Karpas-422 (cell line): ENCODE measurements around the genes ZNF394, TMEM225B, GJC3 and CNPY4.

DNA sequence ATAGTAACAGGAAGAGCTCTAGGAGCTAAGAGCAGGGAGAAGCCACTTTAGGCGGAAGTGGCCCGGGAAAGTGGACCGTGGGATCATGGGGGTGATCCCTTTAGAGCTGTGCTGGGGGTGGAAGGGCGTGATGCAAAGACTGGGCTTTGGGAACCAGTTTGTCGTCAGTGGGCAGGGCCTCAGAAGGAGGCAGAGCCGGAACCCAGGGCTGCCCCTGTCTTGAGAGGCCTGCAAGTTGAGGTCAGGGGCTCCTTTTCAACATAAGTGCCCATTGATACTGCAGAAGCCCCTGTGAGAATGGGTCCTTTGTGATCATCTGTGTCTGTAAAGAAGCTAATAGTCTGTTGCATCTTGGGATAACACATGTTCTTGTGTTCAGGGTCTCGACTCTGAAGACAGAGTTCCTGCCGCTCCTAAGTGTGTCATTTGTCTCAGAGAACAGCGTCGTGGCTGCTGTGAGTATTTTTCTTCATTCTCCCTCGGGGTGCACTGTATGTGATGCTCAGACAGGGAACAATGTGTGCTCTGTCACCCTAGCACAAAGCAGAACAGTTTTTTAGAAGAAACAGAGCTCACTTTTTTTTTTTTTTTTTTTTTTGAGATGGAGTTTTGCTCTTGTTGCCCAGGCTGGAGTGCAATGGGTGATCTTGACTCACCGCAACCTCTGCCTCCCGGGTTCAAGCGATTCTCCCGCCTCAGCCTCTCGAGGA is 16.4 kb upstream of the ARPC1B start:
- PRO-cap: no peak
- RAMPAGE, long total RNA: no peak

DNA sequence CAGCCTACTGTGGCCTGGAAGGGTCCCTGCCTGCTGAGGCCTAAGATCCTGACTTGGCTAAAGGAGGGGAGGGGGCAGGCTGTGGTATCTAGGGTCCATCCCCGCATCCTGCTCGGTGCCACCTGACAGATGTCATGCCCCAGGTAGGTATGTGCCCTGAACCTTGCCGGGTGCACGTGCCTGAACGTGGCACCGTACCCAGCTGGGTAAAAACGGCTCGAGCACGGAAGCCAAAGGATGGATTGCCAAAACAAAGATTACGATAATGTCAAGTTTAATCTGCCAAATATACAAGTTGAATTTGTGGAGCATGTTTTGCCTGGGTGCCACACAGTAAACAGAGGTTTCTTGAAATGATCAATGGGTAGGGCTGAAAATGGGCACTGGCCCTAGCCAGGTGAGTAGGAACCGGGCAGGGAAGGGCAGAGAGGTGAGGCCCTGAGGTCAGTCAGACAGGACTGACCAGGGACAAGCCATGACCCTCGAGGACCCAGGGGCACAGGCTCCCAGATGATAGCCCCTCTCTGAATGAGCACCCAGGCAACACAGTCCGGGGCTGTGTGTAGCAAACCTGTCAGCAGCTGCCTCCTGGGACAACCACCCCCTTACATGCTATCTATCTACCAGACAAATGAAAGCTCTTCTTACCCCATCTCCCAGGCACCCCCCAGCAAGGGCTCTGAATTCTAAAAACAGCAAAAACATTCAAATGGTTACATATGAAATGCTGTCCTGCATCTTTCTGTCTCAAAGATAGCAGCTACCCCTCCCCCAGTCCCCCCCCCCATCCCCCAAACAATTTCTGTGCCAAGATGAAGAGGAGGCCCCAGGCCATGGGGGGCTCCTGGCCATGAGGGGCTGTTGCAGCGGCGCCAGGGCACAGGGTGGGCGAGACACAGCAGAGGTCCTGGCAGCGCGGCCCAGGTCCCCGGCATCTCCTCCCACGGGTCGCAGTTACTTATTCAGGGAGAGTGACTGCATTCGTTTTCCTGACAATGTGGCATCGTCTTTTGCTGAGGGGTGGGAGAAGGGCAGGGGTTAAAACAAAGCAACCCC is 12.3 kb downstream of the PDAP1 start:
- PRO-cap: no peak
- RAMPAGE, long total RNA: no peak

GRCh38 chr7:99419059-99419793 is 10.5 kb downstream of the BUD31 start:
- PRO-cap: no peak
- RAMPAGE, long total RNA: no peak

DNA sequence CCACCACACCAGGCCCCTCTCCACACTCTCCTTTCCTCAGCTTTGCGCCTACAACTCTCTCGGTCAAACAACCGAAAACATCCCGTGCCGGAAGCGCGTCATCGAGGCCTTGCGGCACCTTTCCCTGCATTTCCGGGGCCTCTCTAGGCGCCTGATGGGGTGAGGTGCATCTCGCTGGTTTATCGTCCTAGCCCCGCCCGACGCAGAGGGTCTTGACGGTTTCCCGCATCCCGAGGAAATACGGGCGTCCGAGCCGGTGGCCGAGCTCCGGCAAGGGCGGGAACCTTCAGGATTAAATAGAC is at the start of gene ZNF394:
Gene ZNF394, minus strand, starts transcription at position 79 of the 302 bp plus-strand sequence.
- PRO-cap: bidirectional peak, plus-strand start at position 130 of the sequence, minus-strand start at position 44 of the sequence
- RAMPAGE, long total RNA: no peak

DNA sequence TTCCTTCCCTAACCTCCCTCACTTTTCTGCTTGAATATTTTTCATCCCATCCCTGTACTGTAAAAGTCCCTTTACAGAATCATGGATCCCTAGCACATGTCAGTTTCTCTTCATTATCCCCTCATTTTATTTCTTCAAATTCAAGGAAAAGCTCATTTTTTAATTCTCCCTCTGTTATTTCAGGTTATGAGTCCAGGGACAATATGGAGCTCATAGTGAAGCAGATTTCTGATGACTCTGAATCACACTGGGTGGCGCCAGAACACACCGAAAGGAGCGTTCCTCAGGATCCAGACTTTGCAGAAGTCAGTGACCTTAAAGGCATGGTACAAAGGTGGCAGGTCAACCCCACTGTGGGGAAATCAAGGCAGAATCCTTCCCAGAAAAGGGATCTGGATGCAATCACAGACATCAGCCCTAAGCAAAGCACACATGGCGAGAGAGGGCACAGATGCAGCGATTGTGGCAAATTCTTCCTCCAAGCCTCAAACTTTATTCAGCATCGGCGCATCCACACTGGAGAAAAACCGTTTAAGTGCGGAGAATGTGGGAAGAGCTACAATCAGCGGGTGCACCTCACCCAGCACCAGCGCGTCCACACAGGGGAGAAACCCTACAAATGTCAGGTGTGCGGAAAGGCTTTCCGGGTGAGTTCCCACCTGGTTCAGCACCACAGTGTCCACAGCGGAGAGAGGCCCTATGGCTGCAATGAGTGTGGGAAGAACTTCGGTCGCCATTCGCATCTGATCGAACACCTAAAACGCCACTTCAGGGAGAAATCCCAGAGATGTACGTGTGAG is 21.4 kb downstream of the ZKSCAN5 start:
- PRO-cap: no peak
- RAMPAGE, long total RNA: no peak

DNA sequence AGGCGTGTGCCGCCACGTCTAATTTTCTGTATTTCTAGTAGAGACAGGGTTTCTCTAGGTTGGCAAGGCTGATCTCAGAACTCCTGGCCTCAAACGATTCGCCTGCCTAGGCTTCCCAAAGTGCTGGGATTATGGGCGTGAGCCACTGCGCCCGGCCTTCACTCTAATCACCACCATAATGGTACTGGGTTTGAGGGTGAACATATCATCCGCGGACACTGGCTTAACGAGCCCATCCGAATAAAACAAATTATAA is 645 bp downstream of the FAM200A start:
- PRO-cap: no peak
- RAMPAGE, long total RNA: no peak

DNA sequence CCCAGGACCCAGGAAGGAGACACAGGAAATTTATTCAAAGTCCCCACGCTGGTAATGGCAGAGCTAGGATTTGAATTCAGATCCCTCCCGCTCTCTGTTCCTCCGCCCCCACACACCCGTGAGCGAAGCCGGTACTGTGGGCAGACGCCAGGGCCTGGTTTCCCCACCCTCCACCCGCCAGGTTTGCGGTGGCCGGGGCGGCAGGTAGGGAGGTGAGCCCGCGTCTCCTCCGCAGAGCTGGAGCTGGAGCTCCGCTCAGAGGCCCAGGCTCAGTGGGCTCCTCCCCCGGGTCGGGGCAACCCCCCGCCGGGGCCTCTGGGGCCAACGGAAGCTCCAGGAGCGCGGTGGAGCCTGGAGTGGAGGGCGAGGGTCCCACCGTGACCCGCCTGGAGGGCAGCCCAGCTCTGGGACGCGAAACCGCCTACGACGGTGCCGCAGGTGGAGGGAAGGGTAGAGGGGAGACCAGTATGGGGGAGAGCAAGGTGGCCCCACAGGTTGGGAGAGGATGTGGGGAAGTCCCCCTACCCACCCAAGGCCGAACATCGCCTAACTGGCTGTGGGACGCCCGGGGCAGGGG is at the start of gene TMEM225B:
Gene TMEM225B, plus strand, starts transcription at position 324 of the 577 bp plus-strand sequence.
- PRO-cap: no peak
- RAMPAGE, long total RNA: no peak

DNA sequence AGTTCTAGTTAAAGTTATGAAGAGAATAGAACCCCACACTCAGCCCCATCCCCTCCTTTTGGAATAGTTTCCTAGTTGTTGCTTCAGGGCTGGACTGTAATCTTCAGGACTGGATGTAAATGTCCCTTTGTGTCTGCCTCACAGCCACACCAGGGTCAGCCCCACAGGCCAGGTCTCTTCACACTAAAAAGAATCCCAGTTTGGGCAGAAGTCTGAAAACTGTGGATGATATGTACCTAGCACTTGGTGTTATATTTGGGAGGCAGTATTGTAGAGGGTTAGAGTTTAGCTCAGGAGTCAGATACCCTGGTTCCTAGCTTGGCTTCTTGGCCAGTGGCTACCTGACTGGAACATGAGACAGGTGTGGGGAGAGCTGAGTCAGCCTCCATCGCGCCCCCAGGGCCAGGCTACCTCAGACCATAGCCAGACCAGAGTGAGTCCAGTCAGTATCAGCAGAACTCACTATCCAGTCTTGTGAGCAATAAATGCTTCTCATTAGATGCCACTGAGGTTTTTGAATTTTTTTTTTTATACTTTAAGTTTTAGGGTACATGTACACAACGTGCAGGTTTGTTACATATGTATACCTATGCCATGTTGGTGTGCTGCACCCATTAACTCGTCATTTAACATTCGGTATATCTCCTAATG is 26.1 kb downstream of the CYP3A5 start:
- PRO-cap: no peak
- RAMPAGE, long total RNA: no peak

- PRO-cap: no peak
- RAMPAGE, long total RNA: no peak
Observed at GRCh38 chr7:99667198-99667579, 12.6 kb downstream of the CYP3A5 start.

- PRO-cap: no peak
- RAMPAGE, long total RNA: no peak
Observed at GRCh38 chr7:99678763-99679805, 712 bp downstream of the CYP3A5 start.

DNA sequence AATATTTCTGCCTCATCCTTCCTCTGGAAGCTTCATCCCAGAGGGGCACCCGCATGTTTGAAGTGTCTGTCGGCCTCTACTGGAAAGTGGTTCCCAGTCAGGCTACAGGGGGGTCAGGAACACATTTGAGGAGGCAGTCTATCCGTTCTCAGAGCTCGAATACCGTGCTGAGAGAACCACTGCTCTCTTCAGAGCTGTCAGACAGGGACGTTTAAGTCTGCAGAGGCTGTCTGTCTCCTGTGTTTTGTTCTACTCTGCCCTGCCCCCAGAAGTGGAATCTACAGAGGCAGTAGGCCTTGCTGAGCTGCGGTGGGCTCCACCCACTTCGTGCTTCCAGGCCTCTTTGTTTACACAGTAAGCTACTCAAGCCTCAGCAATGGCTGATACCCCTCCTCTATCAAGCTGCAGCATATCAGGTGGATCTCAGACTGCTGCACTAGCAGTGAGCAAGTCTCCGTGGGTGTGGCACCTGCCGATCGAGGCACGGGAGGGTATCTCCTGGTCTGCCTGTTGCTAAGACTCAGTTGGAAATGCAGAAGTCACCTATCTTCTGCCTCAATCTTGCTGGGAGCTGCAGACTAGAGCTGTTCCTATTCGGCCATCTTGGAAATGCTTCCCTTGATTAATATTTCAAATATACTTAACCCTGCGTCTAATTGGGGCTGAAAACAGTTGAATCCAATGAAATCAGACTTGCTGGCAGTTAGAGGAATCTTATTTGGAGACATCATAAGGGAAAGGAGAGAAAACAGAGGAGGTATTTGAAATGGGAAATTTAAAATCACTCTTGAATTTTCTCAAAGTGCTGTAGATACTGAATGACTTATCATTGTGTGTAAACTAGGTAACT is 13.7 kb upstream of the CYP3A5 start:
- PRO-cap: no peak
- RAMPAGE, long total RNA: no peak

- PRO-cap: no peak
- RAMPAGE, long total RNA: no peak
Observed at GRCh38 chr7:99791808-99792109, 7.8 kb upstream of the CYP3A4 start.

GRCh38 chr7:99859931-99860818 is 16.7 kb downstream of the OR2AE1 start:
- PRO-cap: no peak
- RAMPAGE, long total RNA: no peak

GRCh38 chr7:99929052-99929900 is at the start of gene GJC3:
Gene GJC3, minus strand, starts transcription at chr7:99929620.
- PRO-cap: no peak
- RAMPAGE, long total RNA: no peak

DNA sequence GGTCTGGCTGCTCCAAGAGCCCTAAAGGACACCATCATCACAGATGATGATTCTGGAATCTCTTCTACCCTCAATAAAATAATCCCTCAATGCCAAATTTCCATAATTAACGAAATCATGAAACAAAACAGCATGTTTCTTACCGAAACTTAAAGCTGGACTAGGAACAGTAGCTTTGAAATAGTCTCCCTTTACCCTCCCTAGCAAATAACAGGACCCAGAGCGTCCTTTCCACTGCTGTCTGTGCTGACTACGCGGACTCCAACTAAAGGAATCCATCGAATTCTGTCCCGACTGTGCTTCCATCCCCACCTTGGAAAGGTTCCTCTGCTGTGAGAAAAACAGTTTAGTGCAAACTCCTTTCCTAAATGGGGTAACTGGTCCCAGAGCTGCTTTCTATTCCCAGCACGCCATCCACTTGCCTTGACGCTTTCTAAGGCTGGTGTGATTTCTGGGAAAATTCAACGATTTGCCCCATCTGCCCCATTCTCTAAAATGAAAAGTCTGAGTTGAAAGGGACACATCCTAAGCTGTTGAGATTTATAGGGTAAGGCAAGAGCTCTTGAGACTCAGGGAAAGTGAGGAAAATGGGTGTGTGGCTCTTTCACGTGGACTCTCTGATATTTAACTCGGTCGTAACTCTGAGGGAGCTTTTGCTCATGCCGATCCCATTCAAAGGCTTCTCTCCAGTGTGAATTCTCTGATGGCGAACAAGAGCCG is 10.8 kb downstream of the ZNF3 start:
- PRO-cap: no peak
- RAMPAGE, long total RNA: no peak

GRCh38 chr7:100095861-100096688 is 5.1 kb downstream of the MCM7 start:
- PRO-cap: no peak
- RAMPAGE, long total RNA: no peak

DNA sequence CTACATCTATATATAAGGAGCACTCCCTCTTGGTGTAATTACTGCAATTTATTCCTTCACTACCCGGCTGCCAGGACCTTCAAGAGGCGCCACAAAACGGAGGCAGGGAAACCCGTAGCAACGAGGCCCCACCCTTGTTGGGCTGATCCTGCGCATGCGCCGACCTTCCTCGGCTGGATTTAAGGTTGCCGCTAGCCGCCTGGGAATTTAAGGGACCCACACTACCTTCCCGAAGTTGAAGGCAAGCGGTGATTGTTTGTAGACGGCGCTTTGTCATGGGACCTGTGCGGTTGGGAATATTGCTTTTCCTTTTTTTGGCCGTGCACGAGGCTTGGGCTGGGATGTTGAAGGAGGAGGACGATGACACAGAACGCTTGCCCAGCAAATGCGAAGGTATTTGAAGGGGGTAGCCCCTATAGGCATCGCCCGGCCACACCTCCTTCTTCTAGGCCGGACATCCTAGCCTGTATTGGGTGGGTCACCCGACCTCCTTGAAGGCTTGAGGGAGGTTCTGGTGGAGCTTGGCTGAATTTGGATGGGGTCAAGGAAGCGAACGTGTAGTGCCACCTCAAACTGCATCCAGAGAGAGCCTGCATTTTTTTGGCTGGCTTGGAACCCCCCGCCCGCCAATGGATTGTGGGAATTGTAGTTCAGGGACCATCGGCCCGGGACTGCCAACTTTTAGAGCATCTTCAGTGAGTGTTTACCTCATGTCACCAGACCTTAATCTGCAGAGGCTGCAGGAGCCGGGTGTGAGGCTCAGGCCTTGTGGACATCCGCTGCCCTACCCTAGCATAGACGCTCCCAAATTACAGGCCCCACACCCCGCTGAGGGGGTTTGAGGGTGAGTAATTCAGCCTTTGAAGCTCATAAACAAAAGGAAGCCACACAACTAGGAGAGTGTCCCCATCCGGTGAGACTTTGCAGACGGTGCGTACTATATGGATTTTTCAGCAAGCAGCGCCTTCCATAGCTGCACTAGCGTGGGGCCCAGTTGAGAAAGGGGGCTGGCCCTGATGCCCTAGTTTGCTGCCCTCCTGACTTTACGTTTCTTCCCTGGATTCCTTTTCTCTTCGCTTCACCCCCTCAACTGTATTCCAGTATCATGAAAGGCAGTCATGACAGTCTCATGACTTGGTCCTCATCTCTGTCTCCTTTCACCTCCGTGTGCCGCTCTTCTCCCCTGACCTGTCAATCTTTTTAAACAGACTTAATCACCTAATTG is at the start of gene CNPY4:
Gene CNPY4, plus strand, starts transcription at position 165 of the 1,225 bp plus-strand sequence.
- PRO-cap: unidirectional peak, minus-strand start at position 372 of the sequence; bidirectional peak, plus-strand start at position 733 of the sequence, minus-strand start at position 537 of the sequence
- RAMPAGE, long total RNA: no peak

DNA sequence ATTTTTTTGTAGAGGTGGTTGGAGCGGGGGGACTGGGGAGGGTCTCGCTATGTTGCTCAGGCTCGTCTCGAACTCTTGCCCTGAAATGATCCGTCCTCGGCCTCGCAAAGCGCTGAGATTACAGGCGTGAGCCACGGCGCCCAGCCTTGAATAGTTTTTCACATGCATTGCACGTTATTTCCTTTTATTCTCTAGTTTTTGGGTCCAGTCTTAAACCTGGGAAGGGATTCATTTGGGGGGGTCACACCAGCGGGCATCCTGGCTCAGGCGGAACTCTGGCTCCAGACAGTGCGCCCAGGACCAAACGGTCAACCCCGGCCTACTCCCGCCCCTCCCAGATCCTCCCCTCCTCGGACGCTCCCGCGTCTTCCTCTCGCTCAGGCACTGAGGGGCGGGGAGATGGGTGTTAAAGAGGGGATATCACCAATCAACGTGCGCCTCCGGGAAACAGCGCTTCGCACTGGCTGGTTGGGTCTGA is 339 bp upstream of the LAMTOR4 start:
- PRO-cap: bidirectional peak, plus-strand start outside the sequence, minus-strand start at position 381 of the sequence
- RAMPAGE, long total RNA: no peak

- PRO-cap: no peak
- RAMPAGE, long total RNA: no peak
Observed at GRCh38 chr7:100154281-100155319, 3.9 kb downstream of the TRAPPC14 start.

DNA sequence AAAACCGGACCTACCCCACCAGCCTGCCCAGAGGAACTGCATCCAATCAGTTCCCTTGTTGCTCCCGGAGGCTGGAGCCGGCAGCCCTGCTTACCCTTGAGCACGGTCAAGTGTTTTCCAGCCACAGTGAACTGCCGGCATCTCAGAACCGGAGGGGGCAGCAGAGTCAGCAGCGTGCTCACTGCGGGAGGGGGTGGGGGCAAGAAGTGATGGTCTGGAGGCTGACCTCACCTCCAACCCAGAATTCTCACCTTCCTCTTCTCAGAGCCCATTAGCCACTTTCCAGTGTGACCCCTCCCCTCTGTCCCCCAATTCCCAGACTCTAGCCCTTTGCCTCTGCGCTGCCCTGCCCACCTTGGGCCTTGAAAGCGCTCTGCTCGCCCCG is 1.3 kb downstream of the TRAPPC14 start:
- PRO-cap: no peak
- RAMPAGE, long total RNA: no peak